Vermiform appendix (tissue), 1 donor: ENCODE measurements around the gene TOMM40L.

DNA sequence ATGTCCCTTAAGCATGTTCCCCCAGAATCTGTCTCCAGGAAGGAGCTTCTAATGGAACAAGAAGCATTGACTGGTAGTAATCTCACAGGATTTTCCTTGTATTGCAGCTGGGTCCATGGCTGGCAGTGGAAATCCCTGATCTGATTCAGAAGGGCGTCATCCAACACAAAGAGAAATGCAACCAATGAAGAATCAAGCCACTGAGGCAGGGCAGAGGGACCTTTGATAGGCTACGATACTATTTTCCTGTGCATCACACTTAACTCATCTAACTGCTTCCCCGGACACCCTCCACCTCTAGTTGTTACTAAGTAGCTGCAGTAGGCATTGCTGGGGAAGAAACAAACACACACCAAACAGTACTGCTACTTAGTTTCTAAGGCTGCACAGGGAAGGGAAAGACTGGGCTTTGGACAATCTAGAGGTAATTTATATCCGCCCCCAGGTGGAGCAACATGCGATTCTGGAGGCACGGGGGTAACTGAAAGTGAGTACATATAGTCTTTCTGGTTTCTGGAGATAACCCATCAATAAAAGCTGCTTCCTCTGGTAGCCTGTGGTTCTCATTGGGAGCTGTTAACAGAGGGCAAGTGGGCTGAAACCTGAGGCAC lies 890 bp upstream of the USP21 start:
- PRO-cap = no peak

GRCh38 chr1:161161932-161162409 lies 2.7 kb downstream of the USP21 start:
- PRO-cap = no peak

- PRO-cap = no peak
Measured at GRCh38 chr1:161192474-161193060, 6.3 kb downstream of the ADAMTS4 start.

- PRO-cap = bidirectional peak, plus-strand start at chr1:161217269, minus-strand start at chr1:161216989
Measured at GRCh38 chr1:161216643-161217934, 2.0 kb downstream of the FCER1G start.

DNA sequence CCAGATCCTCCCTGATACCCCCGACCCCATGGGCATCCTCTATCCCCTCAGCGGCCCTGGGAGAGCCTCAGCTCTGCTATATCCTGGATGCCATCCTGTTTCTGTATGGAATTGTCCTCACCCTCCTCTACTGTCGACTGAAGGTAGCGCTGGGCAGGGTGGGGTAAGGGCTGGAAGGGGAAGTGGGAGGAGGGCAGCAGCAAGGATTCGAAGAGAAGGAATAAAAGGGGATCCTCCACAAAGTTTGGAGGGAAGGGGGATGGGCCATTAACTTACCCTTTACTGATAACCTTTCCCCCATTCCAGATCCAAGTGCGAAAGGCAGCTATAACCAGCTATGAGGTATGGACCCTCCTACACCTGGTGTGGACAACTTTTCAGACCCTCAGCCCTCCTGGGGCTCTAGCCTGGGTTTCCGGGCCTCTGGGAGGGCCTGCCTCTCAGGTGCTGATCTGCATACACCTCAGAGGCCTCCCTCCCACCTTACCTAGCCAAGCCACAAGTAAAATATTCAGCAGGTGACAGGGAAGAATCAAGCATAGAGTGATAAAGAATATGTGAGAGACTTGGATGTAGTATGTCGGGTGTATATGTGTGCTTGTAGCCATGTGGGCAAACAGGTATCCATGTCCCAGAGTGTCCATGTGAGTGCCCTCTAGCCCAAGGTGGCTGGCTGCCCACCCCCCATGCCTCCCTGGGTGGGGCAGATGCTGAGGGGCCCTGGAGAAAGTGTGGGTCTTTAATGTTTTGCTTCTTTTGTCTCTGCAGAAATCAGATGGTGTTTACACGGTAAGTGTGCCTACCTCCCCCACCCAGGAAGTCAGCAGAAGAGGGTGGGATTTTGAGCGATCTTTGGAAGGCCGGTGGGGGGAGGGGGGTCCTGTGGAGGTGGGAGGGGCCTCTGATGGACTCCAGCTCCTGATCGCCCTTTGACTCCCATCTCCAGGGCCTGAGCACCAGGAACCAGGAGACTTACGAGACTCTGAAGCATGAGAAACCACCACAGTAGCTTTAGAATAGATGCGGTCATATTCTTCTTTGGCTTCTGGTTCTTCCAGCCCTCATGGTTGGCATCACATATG lies 3.2 kb downstream of the FCER1G start:
- PRO-cap = no peak

GRCh38 chr1:161225828-161226826 lies at the start of gene TOMM40L:
TOMM40L (plus strand) TSS chr1:161226060.
- PRO-cap = bidirectional peak, plus-strand start at chr1:161226099, minus-strand start at chr1:161225767

- PRO-cap = no peak
Measured at GRCh38 chr1:161351424-161352213, 16.1 kb downstream of the CFAP126 start.

DNA sequence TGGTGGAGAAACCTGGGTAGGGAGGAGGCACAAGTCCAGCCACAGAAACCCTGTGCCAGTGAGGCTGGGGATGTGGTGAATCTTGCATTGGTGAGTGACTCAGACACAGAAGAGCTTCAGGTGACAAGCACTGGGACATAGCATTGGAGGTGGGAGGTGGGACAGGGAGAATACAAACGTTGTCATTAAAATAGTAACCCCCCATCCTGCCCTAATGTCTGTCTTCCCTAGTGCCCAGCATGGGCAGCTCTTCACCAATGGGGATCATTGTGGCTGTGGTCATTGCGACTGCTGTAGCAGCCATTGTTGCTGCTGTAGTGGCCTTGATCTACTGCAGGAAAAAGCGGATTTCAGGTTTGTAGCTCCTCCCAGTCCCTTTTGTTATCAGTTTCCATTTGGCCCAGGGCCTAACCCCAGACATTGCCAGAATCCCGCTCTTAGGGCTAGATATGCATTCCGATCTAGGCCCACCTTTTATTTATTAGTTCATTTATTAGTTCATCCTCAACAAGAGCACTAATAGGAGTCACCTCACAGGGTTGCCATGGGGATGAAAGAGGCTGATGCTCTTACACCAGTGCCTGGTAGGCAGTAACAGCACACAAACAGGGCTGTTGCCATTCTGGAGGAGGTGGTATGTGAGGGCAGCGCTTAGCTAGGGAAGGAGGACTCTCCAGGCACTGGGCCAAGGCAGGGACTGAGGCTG lies 5.5 kb downstream of the FCGR2A start:
- PRO-cap = no peak

DNA sequence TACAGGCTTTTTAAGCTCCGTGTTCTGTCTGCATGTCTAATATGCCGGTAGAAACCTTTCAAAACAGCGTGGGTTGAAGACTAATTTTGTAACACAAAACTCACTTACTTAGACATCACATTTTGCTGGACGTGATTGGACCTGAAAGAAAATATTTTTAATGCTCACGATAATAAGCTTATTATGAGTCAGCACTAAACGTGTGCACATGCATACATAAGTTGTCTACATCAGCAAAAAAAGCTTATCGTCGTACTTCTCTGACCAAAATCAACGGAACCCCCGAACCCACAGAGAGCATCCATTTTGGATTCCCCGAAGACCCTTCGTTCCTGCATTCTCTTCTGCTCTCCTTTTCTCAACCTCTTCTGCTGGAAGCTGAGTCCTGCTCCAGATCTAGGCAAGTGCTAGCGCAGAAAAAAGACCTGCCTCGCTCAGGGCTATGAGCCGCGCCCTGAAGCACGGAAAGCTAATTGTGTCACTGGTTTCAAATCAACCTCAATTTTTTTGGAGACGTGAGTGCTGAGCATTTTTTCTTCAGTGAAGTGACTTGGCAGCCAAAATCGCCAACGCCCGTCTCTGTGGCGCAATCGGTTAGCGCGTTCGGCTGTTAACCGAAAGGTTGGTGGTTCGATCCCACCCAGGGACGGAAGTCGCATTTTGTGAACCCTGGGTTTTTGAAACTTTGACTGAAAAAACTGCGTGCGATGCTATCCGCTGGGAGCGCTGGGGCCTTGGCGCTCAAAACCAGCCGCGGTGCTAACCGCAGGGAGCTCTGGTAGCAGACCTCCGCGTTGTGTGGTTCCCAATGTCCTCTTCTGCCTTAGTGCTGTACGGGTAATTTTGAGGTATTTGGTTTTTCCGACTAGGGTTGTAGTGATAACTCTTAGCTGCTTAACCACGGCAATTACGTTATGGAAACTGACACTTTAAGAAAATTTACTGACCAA lies 9.7 kb downstream of the FCGR3A start:
- PRO-cap = no peak

DNA sequence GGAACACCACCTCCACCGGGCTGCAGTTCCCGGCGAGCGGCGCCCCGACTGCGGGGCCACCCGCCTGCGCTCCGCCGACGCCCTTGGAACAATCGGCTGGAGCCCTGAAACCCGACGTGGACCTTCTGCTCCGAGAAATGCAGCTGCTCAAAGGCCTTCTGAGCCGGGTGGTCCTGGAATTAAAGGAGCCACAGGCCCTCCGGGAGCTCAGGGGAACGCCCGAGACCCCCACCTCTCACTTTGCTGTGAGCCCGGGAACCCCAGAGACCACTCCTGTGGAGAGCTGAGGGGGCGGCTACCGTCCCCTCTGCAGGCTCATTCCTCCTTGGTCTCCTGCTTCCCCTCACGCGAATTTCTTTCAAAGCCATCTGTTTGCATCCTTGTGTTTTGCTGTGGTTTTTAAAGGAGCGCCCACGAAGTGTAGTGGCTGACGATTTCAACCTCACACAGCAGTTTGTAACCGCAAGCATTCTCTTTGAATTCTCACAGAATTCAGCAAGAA lies 6.1 kb downstream of the FCRLB start:
- PRO-cap = no peak

- PRO-cap = no peak
Measured at GRCh38 chr1:162196468-162196919, 127.0 kb downstream of the NOS1AP start.

GRCh38 chr1:162560526-162560942 lies 988 bp upstream of the UAP1 start:
- PRO-cap = no peak

DNA sequence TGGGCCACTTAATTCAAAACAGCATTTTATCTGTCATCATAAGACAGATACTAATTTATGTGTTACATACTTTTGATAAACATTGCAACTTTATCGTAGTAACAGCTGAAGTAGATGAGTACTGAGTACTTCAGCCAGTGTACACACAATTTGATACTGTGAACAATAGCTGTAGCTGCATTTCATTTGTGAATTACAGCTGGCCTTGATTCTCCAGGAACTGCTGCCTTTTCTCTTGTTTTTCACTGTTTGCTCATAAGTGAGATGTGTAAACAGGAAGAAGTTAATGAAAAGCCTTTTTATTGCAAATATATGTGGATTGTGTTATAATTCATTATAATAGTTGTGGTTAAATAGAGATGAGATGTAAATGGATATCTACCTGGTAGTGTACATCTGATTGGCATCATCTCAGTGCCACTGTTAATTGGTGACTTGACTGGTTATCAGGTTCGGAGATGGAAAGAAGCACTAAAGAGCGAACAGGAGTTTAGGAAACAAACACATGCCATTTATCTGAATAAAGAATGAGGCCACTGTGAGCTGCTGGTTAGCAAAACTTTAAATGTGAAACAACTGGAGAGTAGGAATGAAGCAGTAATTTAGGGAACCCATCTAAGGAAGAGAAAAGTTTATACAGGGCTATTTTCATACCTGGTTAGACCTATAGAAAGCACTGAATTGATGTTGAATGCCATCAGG lies 10.4 kb downstream of the UAP1 start:
- PRO-cap = no peak

DNA sequence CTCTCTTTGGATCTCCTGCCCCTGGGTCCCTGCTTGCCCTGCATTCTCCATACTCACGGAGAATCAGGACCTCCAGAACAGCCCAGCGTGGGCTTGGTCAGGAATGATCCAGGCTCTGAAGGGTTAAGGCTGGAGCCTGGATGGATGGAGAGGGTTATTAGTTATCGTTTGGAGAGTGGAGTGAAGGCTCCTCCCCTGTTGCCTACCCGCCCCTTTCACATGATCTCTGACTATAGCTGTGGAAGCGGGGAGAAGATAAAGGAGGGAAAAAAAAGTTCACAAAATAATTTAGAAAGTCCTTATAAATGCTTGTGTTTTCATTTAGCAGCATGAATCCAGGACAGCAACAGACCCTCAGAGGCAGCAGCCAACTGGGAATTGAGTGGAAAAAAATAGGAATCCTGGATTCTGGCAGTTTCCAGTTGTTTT lies 762 bp upstream of the DDR2 start:
- PRO-cap = unidirectional peak, plus-strand start at position 330 of the sequence

- PRO-cap = no peak
Measured at GRCh38 chr1:162663446-162664159, 31.3 kb downstream of the DDR2 start.

DNA sequence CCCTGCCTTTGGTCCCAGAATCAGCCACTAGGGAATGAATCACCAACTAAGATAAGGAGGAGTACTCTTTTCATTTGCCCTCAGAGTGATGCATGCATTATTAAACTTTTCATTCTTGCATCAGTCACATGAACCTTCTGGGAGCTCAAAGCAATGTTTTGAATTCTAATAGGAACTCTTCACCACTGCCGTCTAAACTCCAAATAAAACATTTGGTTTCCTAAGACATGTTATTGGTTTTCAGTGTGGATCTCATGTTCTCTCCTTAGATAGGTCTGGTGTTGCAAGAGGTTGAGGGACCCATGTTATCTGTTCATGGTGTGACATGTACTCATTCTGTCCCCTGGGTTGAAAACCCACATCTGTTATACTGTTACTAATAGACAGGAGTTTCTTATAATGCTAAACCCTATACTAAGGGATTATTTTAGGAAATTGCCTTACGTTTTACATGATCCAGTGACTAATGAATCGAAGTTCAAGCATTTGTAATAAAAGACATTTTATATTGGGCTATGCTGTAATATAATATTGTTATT lies 17.8 kb upstream of the HSD17B7 start:
- PRO-cap = no peak

GRCh38 chr1:163070448-163071206 lies 1.5 kb downstream of the RGS4 start:
- PRO-cap = no peak

DNA sequence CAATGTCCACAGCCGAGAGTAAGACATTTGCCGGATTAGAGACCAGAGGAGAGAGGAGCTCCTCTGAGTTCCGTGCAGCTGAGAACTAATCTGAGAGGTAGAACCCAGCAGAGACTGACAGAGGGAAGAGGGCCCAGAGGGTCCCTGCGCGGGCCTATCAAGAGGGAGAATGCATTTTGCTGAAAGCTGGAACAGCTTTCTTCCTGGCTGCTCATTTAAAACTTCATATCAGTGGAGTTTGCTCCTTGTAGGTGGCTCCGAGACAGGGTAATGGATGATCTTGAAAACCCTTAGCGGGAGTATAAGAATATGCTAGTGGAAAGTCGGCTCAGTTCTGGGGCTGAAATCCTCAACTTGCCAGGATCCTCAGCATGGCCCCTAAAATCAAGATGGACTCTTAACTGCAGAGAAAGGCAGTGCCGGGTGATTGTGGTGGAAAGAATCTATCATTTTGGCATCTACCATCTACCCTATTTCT lies 27.5 kb downstream of the RGS5 start:
- PRO-cap = no peak

DNA sequence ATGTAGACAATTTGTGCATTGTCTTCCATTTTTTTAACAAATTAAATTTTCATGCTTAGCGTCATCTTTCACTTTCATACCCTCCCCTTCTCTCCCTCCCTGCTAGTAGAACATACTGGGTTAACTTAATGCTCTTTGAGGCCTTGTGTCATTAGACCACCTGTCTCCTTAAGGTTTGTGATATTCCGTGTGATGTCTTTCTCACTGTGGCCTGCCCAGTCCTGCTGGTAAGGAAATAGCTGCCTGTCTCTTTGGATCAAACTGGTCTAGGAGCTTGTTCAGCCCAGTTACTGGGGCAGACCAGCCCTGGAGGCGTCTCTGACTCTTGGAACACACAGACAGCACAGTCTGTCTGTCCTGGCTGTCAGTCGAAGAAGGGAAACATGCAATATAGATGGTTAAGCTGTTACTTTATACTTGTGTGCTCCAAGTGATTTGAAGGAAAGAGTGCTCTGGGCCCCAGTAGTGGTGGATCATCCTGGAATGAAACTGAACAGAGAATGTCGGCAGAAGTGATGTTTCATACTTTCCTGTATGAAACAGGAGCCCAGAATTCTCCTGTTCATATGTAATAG lies 20.4 kb downstream of the PBX1 start:
- PRO-cap = no peak

- PRO-cap = no peak
Measured at GRCh38 chr1:164590020-164591130, 31.4 kb downstream of the PBX1 start.